MCF 10A (cell line): ENCODE data around the genes S100A11, CRCT1, KPRP, SMCP, SPRR3, S100A6 and ILF2.

DNA sequence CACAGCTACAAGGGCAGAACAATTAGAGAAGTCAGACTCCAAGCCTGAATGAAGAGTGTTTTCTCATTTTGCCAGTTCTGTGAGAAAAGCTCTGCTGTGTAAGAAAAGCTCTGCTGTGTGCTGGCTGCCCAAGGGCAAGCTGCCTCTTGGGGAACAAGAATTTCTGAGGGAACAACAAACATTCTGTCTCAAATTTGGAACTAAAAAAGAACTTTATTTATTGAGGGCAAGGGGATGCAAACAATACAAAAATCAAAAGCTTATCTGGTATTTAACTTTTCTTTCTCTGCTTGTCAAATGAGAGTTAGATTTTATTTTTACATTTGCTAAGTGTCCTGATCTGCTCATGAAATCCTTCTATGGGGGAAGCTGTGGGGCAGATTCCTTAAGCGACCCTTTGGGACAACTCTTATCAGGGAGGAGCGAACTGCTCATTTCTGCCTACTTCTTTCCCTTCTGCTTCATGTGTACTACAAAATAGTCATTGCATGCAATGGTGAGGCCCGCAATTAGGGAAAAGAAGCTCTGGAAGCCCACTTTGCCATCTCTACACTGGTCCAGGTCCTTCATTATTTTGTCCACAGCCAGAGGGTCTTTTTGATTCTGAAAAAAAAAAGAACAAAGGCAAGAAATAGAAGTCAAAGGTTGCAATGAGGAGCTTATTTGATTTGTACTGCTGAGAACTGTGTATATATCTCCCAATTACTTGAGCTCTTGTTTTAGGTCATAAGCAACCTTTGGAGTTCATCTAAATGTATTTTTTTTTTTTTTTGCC is 10.8 kb downstream of the S100A10 start:
- PRO-cap = no peak
- RRBS = no CpG with 5 or more reads among the region's 3 CpGs

DNA sequence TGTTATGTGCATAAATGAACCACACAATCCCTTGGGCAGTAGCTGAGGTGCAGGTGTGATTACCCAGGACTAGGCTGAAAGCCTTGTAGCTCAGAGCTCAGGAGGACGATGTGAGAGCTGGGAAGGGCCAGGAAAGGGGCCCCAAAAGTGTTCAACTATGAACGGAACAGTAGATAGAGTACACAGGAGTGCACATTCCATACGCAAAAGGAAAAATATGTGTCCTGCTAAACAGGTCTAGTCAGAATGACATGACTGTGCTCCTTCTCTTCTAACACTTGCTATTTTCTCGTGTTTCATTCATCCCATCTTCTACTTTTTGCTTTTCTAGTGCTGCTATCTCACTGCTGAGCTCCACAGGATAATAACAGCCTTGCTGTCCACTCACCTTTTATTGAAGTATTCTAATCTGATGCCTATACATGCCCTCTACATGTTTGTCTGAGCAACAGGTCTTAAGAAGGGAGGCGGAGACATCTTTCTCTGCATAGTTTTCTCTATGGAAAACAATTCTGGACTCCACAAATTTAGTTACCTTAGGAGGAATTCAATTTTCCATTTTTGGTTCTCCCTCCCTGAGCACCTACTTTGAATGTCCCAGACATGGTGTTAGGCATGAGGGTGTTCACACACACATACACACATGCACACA is 3.5 kb downstream of the S100A10 start:
- PRO-cap = bidirectional peak, plus-strand start at position 394 of the sequence, minus-strand start at position 366 of the sequence
- RRBS = no CpG with 5 or more reads among the region's 5 CpGs

DNA sequence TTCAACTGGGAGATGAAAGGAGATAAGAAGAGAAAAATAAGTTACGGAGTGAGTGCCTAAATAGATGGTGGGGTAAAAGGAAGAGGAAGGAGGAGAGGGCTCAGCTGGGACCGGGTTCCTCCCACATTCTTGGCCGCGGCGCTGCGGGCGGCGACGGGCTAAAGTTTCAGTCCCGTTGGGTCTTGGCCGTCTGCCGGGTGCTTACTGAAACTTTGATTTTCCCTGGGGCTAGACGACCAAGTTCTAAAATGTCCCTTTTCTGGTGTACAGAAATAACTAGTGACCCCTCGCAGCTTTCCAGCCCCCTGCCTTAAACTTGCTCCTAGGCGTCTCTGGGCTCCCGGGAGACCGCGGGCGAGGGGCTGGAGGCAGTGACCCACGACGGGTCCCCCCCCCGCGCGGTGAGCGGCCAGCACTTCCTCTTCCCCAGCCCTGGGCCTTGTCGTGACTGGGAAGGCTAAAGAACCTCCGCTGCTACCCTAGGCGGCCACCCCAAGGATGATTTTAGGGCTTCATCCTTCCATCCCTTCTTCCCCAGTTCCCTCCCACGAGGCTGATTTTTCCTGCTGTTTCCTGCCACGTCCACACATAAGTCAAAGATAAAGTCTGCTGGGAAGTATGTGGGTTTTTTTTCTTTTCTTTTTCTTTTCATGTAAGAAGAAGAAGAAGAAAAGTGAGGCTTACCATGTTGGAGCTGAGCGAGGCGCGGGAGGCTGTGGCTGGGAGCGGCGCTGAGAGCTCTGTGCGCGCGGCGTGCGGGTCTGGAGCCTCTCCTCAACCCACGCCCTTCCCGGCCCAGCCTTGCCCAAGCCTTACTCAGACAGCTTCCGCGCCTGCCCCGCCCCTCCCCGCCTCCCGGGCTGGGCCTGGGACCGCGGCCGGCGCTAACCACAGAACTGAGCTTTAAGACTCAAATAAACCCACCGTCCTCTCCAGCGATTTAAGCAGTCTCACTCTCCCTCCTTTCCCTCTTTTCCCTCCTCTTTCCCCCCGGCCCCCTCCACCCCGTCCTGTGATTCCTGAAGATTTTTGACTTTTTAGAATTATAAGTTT is at the start of gene S100A11:
TSS of gene S100A11 (minus strand) at position 776 of the 1,053 bp plus-strand sequence.
- PRO-cap = bidirectional peak, plus-strand start at position 63 of the sequence, minus-strand start outside the sequence; bidirectional peak, plus-strand start at position 169 of the sequence, minus-strand start at position 140 of the sequence; bidirectional peak, plus-strand start at position 853 of the sequence, minus-strand start at position 776 of the sequence
- RRBS = under 1% methylated on average over 14 of the region's 55 CpGs

- PRO-cap = no peak
- RRBS = no CpG with 5 or more reads among the region's 73 CpGs
Measured at GRCh38 chr1:152111368-152112064, 3.7 kb downstream of the TCHH start.

DNA sequence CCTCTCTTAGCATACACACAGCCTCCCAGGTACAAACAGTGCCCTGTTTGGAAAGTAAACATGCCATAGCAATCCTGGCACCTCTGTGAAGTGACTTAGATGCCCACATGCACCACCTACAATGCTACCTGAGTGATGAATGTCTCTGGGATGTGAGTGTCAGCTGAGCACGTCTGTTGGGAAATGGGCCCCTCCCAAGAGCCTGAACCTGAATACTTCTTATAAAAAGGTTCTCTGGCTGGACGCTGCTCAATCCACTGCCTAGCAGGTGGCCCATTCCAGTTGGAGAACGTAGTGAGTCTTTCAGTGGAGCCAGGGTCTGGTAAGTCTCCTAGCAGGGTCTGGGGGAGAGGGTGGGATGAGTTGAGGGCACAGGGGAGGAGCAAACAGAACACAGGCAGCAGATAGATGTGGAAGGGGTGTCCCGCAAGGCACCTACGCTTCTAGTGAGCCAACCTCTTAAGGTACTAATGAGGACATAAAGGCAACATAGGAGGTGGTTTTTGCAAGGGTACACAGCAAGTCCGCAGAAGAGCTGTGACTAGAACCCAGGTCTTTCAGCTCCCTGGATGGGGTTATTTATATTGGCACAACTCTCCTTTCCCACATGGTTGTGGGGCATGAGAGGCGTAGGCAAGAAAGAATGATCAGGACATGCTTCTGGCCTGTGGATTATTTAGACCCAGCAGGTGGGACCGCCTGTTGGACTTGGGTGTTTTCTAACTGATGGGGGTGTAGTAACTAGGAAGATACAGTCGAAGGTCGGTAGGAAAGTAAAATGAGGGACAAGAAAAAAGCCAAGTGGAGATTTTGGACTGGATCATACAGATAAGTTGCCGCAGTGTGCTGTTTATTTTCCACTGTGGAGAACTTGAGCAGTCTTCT is at the start of gene CRCT1:
TSS of gene CRCT1 (plus strand) at position 252 of the 885 bp plus-strand sequence.
- PRO-cap = no peak
- RRBS = no CpG with 5 or more reads among the region's 11 CpGs

DNA sequence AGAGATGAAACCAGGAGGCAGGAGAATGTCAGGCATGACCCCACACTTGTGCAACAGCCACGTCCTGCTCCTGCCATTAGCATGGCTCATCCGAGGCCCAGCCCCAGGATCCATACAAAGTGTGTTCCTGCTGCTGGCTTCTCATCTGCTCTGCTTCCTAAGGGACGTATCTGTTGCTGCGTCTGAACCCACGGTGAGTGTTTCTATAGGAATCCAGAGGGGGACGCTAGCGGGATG is 160 bp downstream of the LCE4A start:
- PRO-cap = no peak
- RRBS = no CpG with 5 or more reads among the region's 7 CpGs

DNA sequence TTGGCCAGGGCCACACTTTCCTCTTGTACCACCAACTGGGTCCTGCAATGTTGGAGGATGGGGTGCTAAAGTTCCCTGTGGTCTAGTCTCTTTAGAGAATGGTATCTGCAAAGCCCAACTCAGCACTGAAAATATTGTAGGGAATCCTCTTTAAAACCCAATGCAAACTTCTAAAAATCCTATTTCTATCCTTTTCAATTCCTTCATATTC is 2.0 kb downstream of the C1orf68 start:
- PRO-cap = no peak

- PRO-cap = bidirectional peak, plus-strand start at chr1:152758030, minus-strand start at chr1:152757850
- RRBS = no CpG with 5 or more reads among the region's 4 CpGs
Measured at GRCh38 chr1:152757785-152758089, at the start of gene KPRP. Gene KPRP, plus strand, starts transcription at chr1:152758025.

DNA sequence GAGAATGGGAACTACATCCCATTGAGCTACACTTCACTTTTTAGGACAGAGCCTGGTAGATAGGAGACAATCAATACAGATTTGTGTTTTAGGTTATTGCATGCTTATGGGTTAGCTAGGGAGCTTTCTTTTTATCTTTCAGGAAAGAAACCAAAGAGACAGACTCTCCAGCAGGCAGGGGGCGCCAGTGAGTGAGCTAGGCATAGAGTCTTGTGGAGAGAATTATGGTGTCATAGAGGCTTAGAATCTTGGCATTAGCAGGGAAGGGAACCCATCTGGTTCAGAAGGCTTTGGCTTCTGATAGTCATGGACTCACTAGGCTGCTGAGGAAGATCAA is at the start of gene SMCP:
TSS of gene SMCP (plus strand) at position 283 of the 337 bp plus-strand sequence.
- PRO-cap = no peak
- RRBS = no CpG with 5 or more reads among the region's 1 CpG

DNA sequence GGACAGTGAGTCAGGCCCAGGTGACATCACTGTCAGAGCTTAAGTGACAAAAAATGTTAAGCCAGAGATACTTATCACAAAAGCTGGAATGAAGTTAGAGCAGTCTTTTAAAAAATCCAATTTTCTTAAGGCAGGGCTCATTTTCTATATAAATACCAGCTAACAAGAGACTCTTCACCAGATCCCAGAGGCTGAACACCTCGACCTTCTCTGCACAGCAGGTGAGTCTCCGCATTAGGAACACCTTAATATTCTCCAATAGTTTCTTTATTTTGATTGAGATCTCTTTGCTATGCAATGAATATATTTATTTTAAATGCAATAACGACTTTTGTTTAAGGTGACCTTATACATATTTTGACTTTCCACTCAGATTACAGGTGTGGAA is at the start of gene SPRR3:
TSS of gene SPRR3 (plus strand) at position 177 of the 388 bp plus-strand sequence.
- PRO-cap = no peak
- RRBS = no CpG with 5 or more reads among the region's 3 CpGs

- PRO-cap = no peak
- RRBS = no CpG with 5 or more reads among the region's 1 CpG
Measured at GRCh38 chr1:153088218-153088463, 6.2 kb downstream of the SPRR2E start.

DNA sequence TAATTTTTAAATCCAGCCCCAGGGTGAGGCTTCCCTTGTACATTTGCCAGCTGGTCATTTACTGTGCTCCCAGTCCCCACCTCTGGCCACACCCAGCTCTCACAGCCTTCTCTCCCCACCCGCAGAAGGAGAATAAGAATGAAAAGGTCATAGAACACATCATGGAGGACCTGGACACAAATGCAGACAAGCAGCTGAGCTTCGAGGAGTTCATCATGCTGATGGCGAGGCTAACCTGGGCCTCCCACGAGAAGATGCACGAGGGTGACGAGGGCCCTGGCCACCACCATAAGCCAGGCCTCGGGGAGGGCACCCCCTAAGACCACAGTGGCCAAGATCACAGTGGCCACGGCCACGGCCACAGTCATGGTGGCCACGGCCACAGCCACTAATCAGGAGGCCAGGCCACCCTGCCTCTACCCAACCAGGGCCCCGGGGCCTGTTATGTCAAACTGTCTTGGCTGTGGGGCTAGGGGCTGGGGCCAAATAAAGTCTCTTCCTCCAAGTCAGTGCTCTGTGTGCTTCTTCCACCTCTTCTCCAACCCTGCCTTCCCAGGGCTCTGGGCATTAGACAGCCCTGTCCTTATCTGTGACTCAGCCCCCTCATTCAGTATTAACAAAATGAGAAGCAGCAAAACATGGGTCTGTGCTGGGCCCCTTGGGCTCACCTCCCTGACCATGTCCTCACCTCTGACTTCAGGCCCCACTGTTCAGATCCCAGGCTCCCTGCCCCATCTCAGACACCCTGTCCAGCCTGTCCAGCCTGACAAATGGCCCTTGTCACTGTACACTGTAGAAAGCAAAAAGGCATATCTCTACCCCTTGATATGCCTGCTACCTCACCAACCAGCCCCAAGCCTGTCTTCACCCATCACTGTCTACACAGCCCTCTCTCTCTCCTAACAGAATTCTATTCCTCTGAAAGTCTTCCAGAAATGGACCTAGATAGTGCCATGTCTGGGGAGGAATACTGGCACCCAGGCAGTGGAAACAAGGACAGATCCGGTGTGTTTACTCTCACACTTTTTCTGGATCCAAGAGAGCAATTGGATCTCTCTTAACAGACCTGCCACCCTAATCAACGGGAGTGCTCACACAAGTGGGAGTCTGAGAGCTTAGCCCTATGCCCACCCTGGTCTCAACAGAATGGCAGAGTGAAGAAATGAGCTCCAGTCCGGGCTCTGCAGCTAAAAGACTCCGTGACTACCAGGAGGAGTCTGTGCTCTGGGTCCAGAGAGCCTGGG is 3.3 kb downstream of the S100A9 start:
- PRO-cap = no peak
- RRBS = no CpG with 5 or more reads among the region's 15 CpGs

DNA sequence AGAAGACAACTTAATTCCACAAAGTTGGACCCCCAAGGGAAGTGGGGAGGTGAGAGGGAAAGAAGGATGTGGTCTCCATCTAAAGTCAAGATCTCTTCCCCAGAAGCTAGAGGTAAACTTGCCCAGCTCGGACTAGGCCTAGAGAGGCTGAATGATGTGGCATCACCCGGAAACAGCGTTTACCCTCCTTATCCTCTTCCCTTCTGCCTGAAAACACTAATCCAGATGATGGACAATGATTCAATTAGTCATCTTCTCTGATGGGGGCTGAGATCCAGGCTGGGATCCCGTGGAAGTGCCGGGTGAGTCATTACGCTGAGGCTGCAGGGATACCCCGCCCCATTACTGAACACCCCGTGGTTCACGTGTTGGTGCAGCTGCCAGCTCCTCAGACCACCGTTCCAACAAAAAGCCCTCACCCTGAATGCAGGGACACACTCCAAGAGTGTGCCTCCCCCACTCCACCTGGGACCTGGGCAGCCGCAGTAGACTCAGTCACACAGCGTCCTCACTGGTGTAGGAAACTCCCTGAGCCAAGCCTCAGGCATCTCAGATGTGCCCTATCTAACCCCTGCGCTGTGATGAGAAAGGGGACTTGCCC is 2.1 kb downstream of the S100A6 start:
- PRO-cap = bidirectional peak, plus-strand start at position 352 of the sequence, minus-strand start at position 205 of the sequence
- RRBS = no CpG with 5 or more reads among the region's 13 CpGs

DNA sequence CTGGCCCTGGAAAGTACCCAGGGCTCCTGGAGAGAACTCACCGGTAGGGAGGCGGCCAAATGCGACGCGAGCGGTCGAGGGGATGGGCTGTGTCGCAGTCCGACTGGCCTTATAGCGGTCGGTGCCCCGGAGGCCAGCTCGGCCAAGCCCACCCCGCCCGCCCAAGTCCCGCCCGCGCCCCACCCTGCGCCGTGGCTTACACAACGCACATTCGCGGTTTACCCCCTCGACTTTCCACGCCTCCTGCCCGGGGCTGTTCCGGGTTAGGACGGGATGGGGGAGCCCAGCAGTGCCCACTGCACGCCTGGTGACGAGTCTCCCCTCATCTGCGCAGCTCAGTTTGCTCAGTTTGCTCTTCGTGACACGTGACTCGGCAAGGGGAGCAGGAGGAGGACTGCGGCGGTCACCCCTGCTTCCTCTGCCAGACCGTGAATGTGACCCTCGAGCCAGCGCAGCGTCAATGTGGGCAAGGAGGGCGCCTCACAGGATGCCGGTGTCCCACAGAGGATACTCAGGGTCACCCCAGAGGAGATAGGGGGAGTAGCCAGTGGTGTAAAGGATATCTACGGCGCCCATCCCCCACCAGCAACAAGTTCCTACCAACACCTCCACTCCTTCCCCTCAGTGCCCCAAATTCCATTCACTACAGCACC is at the start of gene S100A6:
TSS of gene S100A6 (minus strand) at position 84 of the 653 bp plus-strand sequence.
- PRO-cap = bidirectional peak, plus-strand start at position 366 of the sequence, minus-strand start at position 84 of the sequence
- RRBS = under 1% methylated on average over 12 of the region's 44 CpGs

DNA sequence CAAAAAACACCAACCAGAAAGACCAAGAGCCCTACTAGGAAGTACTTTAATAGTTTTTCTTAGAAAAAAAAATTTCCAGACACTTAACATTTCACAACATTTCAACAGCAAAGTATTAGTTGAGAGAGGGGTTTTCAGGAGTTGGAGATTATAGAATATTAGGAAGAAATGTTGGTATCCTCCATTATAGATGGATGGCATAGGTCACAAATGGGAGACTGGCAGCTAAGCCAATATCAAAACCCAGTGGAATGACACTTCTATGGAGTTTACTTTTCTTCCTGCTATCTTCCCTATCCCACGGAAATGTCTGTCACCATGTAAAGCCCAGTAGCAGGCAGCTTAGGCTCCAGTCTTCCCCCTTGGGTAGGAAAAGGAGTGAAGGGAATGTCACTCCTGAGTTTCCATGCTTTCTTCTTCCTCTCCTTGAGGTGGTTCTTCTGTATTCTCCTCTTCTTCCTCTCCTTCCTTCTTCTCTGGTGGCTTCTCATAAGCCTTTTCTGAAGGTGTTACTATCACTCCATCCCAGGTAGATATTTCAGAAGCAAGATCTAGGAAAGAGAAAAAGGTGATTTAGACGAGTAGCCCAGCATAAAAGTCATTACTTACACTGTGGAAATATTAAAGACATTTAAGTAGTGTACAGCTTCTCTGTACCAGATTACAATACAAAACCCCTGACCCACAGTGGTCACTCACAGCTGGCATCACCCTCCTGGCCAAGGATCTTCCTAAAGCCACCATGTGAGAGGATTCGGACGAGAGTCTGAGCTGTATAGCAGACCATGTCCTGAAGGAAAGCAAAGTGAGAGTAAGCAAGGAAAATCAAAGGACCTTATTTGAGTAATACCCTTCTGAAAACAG is 3.7 kb downstream of the SNAPIN start:
- PRO-cap = no peak
- RRBS = no CpG with 5 or more reads among the region's 4 CpGs

- PRO-cap = bidirectional peak, plus-strand start at chr1:153671246, minus-strand start at chr1:153670987
- RRBS = 1% methylated on average over 6 of the region's 30 CpGs
Measured at GRCh38 chr1:153670783-153671318, at the start of gene ILF2. Gene ILF2, minus strand, starts transcription at chr1:153670993.

DNA sequence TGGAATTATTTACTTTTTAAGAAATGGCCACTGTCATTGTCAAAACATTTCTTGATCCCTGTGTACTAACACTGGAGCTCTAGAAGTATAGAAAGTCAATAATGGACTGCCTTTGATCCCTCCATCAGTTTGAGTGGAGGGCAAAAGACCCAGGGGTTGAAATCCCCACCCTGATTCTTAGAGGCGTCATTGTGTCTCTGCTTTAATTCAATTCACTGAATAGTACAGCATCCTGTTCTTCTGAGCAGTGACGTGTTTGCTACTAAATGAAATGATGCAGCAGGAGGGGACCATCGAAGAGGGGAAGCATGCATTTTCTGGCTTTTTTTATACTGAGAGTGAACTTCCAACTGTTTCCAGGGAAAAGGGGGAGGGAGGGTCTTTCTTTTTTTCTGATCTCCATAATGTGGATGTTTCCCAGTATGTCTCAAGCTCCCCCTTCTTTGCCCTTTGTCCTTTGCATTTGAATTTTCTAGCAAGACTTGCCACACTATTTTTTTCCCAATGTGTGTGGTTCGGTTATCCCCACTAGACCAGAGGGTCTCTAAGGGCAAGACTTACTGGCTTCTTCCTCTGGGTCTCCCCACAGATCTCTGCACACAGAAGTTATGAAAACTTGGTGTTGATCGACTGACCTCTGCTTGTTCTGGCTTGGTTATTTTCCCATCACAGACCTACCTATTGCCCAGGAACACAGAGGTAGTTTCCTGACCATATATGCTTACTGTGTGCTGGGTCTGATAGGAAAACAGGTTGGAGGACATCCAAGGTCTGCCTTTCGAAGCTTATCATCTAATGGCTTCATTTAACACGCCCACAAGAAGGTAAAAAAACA is 2.7 kb downstream of the INTS3 start:
- PRO-cap = no peak
- RRBS = no CpG with 5 or more reads among the region's 7 CpGs

GRCh38 chr1:153946966-153947296 is 413 bp upstream of the DENND4B start:
- PRO-cap = no peak
- RRBS = no CpG with 5 or more reads among the region's 3 CpGs

DNA sequence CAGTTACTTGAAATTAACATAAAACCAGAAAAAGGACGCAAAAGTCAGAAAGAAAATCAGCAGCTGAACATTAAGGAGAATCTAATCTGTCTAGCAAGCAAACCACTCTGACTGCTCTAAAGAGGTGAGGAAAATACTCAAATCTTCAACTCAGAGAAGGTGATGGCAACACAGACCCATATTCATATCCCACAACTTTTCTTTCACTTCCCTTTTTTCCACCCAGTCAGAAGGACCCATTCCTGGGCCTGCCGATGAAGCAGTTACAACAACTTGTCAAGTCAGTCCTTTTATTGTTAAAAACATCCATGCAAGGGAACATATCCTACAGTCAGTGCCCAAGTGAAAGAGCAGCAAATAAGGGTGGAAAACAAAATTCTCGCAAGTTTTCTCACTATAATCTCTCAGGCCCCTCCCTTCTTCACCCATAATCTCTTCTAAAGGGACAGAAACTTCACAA is 33.5 kb downstream of the TPM3 start:
- PRO-cap = no peak
- RRBS = no CpG with 5 or more reads among the region's 3 CpGs

GRCh38 chr1:154180000-154180702 is 11.7 kb downstream of the TPM3 start:
- PRO-cap = no peak
- RRBS = no CpG with 5 or more reads among the region's 3 CpGs